Ascending aorta (tissue), 1 donor: ENCODE measurements around the gene EPC1.

- PRO-cap, result unidirectional peak, plus-strand start at chr10:32054431
Observed at GRCh38 chr10:32053961-32054632, 2.1 kb downstream of the KIF5B start.

- PRO-cap, result no peak
Observed at GRCh38 chr10:32315774-32316389, 31.1 kb downstream of the EPC1 start.

DNA sequence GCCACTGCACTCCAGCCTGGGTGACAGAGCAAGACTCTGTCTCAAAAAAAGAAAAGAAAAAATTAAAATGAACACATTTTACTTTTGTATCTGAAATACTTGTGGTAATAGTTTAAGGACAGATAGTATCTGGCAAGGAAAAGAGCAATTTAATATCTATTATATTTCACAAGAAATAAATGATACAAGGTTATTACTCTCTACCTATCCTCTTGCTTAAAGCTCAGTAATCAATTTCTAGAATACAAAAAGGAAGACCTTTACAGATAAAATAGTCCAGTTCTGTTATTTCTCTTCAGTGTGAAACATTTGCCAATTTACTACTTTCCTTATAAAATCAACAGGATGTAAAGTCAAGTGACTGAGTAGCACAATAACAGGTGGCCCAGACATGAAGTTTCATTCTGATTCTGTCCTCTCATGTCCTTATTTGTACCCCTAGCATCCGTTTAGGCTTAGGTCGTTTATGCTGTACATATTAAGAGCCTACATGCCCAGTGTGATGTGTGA, 29.3 kb downstream of the EPC1 start:
- PRO-cap, result no peak

DNA sequence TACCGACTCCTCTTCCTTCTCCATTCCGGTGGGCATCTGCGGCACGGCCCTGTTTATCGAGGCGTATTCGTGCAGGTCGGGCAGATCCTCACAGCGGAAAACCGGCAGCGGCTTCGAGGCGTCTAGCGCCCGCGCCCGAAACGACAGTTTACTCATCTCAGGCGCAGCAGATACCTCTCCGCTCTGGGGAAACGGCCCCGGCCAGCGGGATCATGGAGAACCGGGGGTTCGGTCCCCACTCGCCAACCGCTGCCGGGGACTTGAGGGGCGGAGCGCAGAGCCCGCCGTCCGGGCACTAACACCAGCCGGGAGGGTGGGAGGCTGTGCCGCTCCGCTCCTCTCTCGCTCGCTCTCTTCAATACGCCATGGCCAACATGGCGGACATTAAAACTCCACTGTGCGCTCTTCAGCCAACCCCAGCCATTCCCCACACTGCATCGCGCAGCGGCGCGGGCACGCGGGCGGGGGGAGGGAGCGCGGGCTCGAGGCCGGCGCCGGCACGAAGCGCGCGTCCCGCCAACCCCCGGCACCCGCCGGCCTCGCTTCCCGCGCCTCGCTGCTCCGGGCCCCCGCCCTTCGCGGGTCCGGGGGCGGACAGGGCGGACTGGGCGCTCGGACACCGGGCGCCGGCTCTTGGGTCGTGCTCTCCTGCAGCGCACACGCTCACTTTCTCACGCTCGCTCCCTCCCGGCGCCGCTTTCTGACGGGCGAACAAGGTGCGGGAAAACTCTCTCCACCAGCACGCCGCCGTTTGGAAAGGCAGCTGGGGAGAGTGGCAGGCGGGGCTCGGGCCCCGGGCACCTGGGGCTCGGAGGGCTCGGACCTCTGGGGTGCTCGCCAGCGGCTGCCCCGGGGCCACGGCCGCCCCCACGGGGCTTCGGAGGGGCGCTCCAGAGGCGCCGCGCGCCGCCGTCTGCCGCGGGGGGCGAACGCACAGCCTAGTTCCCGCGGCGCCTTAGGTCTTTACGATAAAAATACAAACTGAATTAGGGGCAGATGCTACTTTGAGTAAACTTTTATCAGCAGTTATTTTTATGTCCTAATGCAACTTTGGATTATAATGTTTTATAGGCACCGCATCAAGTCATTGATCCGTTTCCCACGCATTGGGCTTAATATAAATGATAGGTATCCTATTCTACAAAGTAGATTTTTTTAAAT, at the start of gene EPC1:
Gene EPC1 (minus strand): TSS at position 399 of the 1,161 bp plus-strand sequence.
- PRO-cap, result bidirectional peak, plus-strand start at position 456 of the sequence, minus-strand start at position 357 of the sequence; unidirectional peak, minus-strand start at position 578 of the sequence

GRCh38 chr10:32459308-32459558, 13.3 kb downstream of the CCDC7 start:
- PRO-cap, result no peak

- PRO-cap, result unidirectional peak, plus-strand start at chr10:32941639
Observed at GRCh38 chr10:32941345-32941926, 16.6 kb downstream of the ITGB1 start.

- PRO-cap, result no peak
Observed at GRCh38 chr10:32971438-32972349, 13.7 kb upstream of the ITGB1 start.

DNA sequence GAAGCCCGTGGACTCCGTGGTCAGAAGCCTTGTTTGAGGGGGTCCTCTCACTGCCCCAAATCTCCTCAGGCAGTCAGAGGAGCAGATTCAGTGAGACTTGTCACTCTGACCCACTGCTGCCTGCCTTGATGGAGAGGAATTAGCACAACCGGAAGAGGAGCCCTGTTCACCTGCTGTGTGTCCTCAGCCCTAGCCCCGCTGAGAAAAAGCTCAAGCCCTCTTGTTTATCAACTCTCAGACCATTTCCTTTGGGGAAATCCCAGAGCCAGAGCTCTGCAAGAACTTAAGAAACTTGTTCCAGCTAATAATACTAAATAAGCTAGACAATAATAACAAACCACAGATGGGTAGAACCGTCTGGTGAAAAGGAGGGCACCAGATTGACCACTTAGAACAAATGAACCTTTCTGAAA, 37.7 kb upstream of the ITGB1 start:
- PRO-cap, result no peak

DNA sequence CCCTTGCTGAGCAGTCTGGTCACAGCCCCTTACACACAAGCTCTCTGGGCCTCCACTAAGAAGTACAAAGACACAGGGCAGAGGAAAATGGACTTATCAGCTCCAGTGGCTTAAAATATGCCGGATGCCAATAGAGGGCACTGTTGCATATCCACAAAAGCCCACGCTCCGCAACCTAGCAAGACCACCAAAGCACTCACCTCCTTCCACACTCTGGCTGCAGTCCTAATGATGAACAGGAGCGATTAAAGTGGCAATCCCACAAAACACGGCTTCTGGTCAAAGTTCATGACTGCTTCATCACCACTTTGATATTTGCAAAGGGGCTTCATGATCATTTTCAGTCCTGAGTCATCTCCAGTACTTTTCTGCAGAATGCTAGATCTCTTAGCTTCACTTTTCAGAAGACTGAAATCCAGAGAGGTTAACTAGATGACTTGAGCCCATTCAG, 158.3 kb upstream of the ITGB1 start:
- PRO-cap, result no peak

GRCh38 chr10:33337633-33337984, 3.1 kb upstream of the NRP1 start:
- PRO-cap, result no peak

- PRO-cap, result no peak
Observed at GRCh38 chr10:33661701-33662327, 327.3 kb upstream of the NRP1 start.

GRCh38 chr10:33800566-33800965, 466.1 kb upstream of the NRP1 start:
- PRO-cap, result no peak

- PRO-cap, result no peak
Observed at GRCh38 chr10:34316932-34317468, 498.1 kb downstream of the PARD3 start.

DNA sequence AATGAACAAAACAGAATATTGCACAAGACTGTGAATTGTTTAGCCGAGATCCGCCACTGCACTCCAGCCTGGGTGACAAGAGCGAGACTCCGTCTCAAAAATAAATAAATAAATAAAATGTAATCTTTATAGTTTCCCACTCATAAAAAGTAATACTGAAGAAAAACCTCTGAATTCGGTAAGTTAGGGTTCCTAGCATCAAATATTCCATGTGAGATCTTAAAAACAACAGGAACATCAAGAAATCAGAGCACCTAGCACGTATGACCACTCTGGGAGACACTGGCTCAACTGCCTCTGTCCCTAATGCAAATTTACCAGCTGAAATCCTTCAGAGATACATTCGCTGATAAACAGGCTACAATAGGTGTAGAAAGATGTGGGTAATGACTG, 277.1 kb downstream of the PARD3 start:
- PRO-cap, result no peak

- PRO-cap, result no peak
Observed at GRCh38 chr10:34538443-34538902, 276.6 kb downstream of the PARD3 start.

GRCh38 chr10:34654561-34655929, 160.1 kb downstream of the PARD3 start:
- PRO-cap, result no peak

GRCh38 chr10:34710194-34710814, 104.8 kb downstream of the PARD3 start:
- PRO-cap, result no peak

- PRO-cap, result no peak
Observed at GRCh38 chr10:35140502-35141269, 14.0 kb downstream of the CREM start.

DNA sequence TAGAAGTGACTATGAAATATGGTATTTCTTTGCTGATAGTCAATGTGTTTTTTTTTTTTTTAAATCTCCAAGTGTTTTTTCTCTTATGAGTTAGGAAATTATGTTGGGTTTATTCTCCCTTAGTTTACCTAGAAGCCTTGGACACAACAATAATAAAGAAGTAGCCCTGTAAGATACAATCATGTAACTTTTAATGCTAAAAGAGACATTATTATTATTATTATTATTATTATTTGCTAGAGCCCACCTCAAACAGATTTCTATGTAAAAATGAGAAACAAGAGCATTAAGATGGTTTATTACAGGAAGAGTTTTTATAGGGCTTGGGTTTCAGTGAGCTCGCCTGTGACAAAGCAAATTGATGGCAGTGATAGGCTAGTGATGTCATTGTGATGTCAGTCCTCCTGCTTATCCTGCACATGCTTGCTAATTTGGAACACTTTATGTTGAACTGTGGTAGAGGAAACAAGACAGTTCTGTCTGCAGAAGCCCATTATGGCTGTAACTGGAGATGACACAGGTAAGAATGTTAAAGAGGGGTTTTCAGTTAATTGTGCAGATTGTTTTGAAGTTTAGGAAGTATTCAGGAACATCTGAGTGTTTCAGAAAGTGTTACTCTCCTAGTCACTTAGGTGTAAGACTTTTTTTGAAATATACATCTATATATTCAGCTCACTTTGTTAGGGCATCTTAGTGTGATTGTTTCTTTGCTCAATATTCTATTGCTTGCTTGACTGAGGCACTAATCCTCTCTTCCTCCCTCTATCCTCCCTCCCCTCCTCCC, 68.2 kb downstream of the CREM start:
- PRO-cap, result no peak

DNA sequence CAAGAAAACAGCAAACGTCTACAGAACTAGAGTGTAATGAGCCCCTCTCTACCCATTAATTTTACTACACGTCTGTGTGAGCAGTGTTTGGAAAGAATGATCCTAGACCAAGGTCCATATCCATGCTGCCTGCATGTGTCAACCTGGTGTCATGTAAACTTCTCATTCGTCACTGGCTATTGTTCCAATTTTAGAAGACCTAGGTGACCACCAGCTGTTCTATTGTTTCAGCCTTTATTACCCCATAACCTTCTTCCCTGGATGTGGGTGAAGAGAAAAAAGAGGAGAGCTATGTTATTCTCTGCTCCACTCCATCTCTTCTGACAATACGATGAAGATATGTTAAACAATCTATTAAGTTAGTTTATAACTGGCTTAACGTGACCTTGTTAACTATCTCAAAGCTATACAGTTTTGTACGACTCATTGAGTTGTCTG, 77.2 kb downstream of the CREM start:
- PRO-cap, result no peak